Temporal lobe (tissue), 2 donors: Measurements from ENCODE around the gene STAG1.

- RAMPAGE, long total RNA: no peak
Measured at GRCh38 chr3:133476681-133477451, 77.0 kb downstream of the BFSP2 start.

DNA sequence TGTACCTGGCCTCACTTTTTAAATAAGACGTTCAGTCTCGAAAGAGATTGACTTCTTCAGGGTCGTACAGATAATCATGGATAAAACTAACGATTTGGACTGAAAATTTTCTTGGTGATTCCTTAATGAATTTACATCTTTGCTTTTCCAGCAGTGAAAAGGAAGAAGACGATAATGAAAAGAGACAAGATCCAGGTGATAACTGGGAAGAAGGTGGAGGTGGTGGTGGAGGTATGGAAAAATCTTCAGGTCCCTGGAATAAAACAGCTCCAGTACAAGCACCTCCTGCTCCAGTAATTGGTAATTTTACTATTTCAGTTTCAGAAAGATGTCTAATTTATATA lies 10.3 kb downstream of the CDV3 start:
- RAMPAGE, long total RNA: no peak

- RAMPAGE, long total RNA: no peak
Measured at GRCh38 chr3:133587579-133588663, 14.4 kb downstream of the CDV3 start.

DNA sequence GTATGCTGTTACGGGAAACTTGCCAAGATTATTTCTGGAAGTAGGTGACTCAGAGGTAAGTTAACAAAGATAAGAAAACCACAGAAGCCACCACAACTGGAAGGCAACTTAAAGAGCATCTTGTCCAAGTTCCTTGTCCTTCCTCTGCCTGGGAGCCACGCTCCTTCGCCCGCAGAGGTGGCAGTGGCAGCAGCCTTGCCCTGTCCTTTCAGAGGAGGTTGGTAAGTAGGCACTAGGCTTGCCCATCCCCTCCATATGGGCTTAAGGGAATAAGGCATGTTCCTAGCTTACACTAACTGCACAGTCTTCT lies 47.9 kb upstream of the RAB6B start:
- RAMPAGE, long total RNA: no peak

GRCh38 chr3:134030304-134030660 lies 557 bp upstream of the SLCO2A1 start:
- RAMPAGE, long total RNA: no peak

- RAMPAGE, long total RNA: no peak
Measured at GRCh38 chr3:134243156-134244008, 7.3 kb downstream of the RYK start.

DNA sequence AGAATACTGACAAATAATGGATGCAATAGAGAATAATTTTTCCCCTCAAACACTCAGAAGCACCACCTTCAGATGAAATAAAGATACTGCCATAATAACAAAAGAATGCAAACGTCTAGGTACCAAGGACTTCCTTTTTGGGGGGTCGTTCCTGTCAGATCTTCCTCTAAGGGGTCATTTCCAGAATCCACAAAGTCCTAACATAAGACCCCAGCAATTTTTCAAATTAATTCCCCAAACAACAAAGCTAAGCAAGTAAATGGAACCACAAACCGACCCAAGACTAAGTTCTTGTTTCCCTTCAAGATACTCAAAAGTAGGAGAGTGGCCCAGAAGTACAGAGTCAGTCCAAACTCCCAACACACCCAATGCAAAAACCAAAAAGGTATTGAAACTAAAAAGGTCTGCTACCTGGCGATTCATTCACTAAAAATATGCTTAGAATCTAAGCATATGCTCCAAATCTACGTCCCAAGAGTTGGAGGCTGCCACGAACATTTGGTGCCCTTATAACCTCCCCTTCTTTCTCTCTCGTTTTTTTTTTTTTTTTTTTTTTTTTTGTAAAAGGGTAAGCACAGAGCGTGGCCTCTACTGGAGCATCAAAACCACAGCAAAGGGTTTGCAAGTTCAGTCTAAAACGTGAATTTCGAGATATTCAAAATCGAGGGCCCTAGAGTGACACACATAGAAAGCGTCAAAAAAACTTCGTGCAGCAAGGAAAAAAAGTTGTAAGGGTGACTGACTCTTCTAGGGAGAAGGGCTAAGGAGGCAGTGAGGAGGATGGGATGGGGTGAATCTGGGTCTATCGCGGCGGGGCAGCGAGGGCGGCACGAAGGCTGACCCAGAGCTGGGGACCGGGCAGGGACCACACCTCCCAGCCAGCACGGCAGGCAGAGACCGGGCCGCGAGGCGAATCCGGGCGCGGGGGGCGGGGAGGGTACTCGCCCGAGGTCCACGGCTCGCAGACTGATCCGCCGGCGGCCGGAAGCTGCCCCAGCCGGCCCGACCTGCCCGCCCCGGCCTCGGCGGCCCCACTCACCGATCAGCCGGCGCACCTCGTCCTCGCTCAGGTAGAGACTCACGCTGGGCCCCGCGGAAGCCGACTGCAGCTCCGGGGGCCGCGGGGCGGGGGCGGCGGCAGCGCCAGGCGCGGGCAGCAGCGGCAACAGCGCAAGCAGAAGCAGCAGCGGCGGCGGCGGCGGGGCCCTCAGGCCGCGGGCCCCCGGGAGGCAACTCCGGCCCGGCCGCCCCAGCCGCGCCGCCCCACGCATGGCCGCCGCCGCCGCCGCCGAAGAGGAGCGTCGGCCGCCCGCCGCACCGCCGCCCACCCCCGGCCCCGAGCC lies 804 bp downstream of the RYK start:
- RAMPAGE, long total RNA: no peak

- RAMPAGE, long total RNA: no peak
Measured at GRCh38 chr3:134308482-134308984, 57.9 kb upstream of the RYK start.

DNA sequence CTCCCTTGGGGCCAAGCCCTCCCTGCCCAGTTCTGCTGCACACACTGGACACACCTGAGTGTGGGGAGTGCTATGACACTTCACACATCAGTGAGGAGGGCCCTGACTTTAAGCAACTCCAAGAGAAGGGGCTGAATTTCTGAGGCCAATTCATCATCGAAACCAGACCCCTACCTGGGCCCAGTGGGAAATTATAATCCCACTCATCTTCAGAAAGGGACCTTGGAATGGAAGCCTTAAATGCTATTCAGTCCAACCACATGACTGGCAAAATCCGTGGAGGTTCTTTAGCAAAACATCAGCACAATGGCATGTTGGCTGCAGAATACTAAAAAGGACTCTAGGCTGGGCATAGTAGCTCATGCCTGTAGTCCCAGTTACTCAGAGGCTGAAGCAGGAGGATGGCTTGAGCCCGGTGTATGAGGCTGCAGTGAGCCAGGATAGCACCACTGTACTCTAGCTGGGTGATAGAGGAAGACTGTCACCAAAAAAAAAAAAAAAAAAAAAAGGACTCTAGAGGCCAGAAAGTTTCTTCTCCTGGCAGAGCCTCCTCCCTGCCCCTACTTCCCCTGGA lies 60.5 kb upstream of the RYK start:
- RAMPAGE, long total RNA: no peak

- RAMPAGE, long total RNA: no peak
Measured at GRCh38 chr3:134334727-134335368, 39.4 kb downstream of the AMOTL2 start.

GRCh38 chr3:134544309-134544508 lies 58.4 kb downstream of the CEP63 start:
- RAMPAGE, long total RNA: no peak

- RAMPAGE, long total RNA: no peak
Measured at GRCh38 chr3:134852988-134853475, 58.0 kb downstream of the EPHB1 start.

DNA sequence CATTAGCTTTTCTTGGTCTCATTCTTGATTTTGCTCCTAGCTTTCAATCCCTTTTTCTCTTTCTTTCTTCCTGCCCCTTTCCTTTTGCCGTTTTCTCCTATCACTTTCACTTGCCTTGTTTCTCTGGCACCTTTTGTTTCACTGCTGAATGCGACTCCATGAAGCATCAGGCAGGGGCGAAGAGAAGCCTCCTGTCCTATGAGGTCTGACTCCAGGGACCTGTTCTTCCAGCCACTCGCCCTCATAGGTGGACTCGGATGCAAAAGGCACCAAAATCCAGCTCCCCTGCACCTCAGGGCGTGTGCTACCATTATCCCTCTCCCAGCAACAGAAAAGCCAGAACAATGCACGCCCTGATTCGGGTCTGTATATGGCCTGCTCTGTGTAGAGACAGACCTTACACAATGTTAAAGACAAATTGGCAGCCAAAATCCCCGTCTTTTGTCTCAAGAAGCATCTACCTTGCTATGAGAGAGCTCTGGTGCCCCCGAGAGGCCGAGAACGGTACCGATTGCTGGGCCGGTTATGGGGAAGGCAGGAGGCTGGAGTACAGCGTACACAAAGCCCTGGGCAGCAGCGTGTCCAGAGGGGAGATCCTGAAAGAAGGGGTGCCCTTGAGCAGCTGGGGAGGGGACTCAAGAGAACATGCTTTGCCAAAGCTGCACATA lies 461.8 kb upstream of the PPP2R3A start:
- RAMPAGE, long total RNA: no peak

DNA sequence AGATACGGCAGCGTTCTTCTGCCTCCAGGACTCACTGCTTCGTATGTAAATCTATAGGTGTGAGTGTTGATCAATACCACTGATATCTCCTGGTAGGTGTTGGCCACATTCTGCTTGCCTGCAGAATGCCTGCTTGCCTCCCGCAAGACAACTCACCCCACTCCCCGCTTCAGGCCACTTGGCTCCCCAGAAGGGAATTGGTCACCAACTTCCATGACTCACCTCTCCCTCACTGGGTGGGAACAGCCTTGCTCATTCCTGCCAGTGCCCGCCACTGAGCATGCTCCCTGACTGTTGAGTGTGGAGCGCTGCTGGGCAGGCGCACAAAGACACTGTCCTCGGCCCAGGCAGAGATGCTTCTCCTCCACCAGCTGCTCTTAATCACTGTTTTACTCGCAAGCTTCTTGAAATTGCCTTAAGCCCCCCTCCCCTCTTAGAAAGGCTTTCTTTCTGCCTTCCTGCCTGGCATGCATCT lies 57.3 kb upstream of the PPP2R3A start:
- RAMPAGE, long total RNA: no peak

DNA sequence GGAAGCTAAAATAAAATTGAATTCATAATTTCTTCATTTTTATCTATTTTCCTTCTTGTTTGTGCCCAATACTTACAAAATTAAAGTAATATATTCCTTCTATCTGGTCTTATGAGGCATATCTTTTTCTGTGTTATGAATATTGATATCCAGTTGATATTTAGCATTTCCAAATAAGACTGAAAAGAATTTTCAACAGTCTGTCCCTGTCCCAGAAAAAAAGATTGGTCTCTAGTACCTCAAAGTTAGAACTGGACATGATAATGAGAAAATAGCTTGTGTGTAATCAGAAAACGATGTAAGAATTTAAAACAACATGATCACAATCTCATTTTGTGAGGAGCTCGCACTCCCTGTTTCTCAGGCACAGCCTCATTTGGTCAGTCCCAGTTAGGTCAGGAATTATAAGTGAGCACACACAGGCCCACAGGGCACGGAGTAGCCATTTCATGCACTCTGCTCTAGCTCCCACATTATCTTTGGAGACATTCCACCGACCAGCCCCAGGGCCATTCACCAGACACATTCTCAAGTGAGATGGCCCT lies 105.2 kb downstream of the PPP2R3A start:
- RAMPAGE, long total RNA: no peak

DNA sequence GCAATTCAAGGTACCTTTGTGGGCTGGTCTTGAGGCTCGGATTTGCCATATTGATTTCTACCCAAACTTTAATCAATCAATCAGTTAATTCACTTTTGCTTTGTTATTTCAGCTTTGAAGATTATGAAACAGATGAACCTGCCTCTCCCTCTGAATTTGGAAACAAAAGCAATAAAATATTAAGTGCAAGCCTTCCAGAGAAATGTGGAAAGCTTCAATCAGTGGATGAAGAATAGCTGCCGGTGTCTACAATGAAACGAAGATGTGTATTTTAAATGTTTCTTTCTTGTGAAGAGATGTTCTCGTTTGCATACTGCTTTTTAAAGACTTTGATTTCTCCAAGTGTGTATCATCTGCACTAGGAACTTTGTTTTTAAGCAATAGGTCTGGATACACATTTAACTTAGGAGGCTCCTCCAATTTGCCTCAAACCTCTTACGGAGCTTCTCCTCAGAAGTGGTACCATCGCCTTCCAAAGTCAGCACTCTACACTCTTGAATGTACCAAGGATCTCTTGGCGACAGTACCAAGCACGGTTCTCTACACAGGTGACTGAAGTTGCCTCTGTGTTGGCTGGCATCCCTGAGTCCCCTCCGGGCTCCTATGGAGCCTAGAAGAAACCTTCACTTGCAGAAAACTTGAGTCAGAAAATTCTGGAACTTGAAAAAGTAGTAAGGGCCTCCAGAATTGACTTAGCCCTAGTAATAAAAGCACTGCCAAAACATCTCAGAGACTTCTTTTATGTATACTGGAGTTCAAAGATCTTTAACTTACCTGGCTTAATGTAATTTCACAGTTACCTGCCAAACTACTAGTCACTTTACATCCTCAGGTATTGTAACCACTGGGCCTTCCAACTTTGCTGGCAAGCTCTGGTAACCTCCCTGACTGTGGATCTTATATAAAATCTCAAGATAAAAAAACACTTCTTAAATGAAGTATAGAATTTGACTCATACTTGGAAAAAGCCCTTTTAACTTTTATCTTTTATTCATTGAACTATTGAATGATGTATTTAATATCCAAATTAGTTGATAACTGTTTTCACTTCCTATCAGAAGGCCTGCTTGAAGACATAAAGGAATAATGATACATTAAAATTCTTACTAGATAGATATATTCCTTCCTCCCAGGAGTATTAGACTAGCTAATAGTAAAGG lies 50.8 kb downstream of the MSL2 start:
- RAMPAGE, long total RNA: no peak

DNA sequence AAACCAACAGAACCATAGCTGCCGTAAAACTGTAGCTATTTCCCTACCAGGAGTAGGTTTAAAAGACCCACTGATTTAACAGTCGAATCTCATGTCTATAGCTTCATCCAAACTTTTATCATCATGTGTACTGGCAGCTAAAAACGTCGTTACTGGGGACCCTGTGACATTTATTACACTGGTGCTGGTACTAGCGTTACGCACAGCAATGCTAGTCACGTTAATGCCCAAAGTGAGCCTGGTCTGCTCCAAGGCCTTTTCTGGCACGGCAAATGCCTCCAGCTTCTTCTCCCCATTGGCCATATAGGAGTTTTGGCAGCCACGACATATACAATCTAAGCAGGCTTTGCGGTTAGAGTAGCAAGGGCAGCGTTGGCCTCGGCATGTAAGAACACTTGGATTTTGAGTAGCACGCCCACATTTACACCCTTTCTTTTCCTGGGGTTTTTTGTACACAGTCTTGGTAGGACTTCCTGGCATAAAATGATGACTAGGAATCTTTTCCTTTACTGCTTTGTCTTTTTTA lies 45.0 kb downstream of the MSL2 start:
- RAMPAGE, long total RNA: no peak

GRCh38 chr3:136648632-136649398 lies 103.4 kb downstream of the STAG1 start:
- RAMPAGE, long total RNA: no peak

- RAMPAGE, long total RNA: no peak
Measured at GRCh38 chr3:136710240-136710874, 41.8 kb downstream of the STAG1 start.

- RAMPAGE, long total RNA: no peak
Measured at GRCh38 chr3:136751627-136752568, at the start of gene STAG1. Gene STAG1, minus strand, starts transcription at chr3:136752378.